ENCODE results near the gene MTARC1.

DNA sequence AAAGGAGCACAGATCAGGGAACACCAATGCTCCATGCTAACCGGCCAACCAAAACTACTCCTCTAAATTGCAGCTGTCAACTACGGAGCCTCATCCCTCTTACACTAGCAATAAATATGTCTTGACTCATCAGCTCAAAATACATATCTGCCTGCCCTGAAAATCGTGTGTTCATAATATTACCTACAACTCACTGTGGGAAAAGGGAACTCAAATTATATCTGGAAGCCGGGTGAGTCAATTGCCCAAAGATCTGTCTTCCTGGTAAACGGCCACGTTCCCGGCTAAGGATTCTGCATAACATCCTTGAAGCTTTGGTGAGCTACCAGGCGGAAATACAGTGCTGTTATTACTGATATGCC, 129.1 kb downstream of the PTPN14 start:
- PRO-cap, result no peak

DNA sequence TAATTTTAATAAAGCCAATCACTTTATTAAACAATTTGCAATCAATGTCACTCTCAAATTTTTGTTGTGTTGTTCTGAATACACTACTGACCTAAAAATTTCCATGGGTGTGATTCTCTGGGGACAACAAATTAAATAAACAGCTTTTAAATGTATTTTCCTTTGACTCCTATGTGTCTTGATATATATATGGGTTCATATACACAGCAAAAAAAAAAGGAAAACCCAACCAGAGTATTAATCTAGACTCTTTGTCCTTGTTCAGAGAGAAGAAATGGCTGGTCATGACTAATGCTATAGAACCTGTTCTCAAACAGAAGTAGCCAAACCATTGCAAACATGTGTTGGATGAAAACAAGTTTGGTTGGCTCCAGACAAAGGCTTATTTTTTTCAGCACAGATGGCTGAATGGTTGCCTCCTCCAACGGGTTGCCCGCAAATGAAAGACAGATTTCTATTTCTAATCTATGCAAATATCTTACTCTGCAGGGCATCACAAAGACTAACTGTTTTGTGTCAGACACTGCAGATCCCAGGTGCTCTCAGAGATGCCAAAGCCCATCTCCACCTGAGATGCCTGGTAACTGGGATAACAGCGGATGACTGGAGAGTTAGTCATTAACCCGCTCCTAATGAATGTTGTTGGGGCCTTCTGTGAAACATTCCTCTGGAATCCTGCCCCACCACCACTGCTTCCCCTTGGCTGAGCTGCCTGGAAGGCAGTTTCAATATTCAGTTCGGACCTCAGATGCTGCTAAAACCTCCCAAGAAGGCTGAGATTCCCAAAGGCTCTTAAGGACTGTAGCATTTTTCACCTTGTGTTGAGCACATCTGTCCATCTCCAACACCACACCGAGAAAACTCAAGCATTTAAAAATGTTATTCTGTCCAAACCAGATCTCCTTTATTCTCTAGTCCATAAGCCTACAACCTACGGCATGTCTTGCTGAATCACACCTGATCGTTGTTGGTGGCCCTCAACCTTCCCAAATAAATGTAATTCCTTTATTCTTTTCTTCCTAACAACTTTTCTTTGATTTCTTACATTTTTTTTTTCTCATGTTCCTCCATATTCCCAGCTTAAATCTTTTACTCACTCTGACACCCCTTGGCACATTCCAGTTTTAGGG, 104.5 kb downstream of the PTPN14 start:
- PRO-cap, result no peak

DNA sequence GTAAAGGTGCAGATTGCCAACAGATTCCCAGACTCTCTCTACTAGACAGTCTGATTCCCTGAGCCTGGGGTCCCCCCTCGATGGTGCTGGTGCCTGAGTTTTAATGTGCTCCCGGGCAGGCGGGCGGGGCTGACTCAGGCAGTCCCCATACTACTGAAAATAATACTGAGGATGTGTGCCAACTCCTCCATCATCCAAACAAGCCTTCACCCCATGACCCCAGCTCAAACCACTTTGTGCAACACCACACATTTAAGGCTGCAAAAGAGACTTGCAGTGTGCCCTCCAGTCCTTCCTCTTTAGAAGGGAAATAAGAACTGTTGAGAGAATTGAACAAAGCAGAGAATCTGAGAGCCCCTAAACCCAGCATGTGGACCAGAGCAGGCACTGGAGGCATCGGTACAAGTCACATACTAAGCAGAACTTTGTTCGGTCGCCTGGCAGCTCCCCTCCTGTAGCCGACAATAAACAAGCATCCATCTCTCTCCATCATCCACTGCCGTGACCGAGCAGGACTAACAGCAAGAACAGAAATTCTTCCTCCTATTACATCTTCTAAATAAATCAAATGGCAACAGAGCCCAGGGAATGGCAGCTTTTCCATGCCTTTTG, 36.8 kb downstream of the PTPN14 start:
- PRO-cap, result no peak

DNA sequence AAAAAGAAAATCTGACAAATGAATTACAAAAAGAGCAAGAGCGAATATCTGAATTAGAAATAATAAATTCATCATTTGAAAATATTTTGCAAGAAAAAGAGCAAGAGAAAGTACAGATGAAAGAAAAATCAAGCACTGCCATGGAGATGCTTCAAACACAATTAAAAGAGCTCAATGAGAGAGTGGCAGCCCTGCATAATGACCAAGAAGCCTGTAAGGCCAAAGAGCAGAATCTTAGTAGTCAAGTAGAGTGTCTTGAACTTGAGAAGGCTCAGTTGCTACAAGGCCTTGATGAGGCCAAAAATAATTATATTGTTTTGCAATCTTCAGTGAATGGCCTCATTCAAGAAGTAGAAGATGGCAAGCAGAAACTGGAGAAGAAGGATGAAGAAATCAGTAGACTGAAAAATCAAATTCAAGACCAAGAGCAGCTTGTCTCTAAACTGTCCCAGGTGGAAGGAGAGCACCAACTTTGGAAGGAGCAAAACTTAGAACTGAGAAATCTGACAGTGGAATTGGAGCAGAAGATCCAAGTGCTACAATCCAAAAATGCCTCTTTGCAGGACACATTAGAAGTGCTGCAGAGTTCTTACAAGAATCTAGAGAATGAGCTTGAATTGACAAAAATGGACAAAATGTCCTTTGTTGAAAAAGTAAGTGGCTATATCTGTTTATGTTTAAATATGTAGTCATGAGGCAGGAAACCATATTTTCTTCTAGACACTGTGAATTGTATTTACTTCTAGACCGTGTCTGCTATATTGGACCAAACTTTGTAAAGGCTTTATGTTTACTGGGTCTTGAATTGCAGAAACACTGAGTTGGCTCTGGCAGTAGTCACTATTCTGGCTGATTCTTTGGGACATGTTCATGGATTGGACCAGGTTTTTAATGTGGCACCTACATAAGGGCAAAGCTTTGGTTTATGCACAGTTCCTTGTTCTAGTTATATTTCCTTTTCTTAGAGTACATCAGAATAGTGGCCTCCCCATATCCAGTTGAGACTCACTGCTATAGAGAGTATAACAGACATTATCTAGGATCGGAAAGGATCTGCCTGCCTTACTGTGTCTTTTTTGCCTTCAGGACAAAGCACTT, 44.1 kb downstream of the CENPF start:
- PRO-cap, result no peak

- PRO-cap, result no peak
These were observed 23.8 kb upstream of the KCTD3 start for GRCh38 chr1:215543161-215543839.

GRCh38 chr1:215618658-215619421, 51.7 kb downstream of the KCTD3 start:
- PRO-cap, result no peak

DNA sequence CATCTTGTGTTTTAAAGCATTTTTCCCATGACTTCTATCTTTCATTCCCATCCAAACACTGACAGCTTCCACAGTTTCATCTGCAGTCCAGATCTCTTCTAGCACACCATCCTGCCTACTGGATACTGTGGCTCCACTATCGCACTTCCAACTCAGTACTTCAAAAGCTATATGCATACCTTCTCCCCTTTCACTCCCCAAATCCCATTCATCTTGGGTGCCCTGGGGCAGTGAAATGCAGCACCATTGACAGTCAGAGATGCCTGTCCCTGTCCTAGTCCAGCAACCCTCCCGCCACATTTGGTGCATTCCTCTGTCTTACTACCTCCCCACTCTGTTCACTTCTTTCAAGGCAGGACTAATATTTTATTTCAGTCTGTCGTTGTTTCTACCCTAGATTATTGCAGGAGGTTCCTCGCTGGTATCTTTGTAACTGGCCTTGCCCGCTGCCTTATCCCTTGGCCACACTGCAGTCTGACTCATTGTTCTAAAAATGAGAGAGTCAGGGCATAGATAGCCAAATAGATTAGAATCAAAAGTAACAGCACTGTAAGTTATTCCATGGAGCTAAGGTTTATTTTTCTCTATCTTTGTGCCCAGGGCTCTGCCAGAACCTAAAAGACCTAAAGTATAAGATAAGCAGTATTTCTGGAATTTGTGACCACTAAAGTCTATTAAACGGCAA, 96.7 kb downstream of the ESRRG start:
- PRO-cap, result no peak

GRCh38 chr1:217456017-217456706, 174.7 kb downstream of the GPATCH2 start:
- PRO-cap, result no peak

DNA sequence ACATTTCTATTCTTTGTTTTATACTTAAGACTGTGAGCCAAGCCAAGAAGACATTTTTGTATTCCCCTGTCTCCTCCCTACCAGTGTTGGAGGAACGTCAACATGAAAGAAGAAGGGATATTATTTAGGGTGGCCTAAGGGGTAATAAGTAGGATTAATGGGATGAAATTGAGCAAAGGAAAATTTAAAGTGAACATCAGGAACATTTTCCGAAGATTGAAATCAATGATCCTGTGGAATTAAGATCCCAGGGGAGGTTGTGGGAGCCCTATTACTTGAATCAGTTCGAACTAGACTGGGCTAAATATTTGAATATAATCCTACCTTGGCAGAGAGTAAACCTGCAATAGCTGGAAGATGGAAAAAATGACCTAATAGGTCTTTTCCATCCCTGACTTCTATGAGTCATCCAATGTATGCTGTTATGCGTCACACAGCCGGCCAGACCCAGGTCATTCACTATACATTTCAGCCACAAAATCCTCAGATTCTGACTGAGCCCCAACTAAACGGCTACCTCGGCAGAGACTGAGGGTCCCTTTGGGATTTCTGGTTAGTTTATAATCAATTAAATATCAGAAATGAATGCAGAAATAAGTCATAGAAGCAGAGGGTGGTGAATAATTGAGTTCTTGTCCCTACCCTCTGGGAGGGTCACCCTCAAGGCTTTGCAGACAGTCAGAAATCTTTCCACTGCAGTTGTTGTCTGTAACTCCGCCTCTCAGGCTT, 240.3 kb downstream of the TGFB2 start:
- PRO-cap, result no peak

DNA sequence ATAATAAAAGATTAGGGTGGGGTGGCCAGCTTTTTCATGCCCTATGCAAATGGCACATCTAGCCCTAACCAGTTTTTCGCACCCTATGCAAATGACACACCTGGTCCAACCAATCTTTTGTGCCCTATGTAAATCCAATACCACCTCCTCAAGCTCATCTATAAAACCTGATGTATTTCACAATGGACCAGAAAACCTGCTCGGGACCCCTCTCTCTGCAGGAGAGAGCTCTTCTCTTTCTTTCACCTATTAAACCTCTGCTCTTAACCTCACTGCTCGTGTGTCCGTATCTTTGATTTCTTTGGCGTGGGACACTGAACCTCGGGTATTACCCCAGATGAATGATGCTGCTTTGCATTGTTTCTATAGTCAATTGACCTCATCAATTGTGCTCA, 93.9 kb downstream of the SLC30A10 start:
- PRO-cap, result no peak

DNA sequence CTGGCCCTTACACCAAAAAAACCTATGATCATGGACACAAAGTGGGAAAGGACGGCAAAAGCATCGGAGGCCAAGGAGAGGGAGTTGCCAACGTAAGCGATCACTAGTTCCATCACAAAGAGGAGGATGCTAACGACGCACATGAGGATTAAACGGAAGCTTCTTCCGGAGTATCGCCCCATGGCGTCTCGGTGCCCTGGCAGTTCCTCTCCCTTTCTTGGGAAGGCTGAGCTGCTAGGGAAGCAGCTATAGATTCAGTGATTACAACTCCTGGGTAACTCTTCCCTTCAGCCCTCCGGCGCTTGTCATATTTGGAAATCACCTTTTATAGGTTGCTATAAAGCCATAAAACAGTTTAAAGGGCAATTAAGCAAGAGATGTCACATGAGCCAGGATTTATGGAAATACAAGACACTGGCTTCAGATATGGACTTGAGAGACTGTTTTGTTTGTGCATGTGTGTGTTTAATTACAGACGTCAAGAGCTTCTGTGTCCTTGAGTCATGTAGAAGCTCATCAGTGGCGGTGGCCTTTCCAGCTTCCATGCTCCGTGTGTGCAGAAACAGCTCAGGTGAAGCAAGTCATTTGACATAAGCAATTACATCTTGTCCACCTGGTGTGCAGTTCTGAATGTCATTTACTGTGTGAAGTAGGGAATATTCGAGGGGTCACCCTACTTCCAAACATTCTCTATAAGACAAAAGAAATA, 30.6 kb upstream of the SLC30A10 start:
- PRO-cap, result no peak

- PRO-cap, result no peak
These were observed 25.0 kb downstream of the IARS2 start for GRCh38 chr1:220118796-220119464.

DNA sequence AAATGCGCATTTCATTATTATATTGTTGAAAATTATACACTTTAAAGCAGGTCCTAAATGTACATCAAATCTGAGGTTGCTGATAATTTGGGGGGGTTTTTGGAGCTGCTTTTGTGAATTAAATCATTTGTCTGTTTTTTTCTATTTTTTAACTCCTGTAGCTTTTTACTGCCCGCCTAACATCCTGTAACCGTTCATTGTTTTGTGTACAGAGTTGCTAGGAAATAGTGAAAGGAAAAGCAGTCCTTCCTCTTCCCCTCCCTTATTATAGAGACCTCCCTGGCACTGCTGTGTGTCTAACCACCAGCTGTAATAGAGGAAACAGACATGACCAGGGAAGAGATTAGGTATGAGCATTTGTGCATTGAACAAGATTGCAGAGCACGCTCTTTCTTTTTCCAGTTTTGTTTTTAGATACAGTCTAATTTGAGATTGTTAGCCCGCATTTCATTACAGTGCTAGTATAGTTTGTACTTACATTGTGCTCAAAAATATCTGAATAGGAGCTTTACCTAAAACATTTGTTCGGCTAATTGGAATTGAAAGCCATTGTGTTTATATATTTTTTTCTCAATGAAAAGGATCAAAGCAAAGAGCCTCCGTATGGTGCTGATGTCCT, 43.5 kb downstream of the IARS2 start:
- PRO-cap, result no peak

GRCh38 chr1:220264652-220264894, 7.7 kb downstream of the RAB3GAP2 start:
- PRO-cap, result no peak

DNA sequence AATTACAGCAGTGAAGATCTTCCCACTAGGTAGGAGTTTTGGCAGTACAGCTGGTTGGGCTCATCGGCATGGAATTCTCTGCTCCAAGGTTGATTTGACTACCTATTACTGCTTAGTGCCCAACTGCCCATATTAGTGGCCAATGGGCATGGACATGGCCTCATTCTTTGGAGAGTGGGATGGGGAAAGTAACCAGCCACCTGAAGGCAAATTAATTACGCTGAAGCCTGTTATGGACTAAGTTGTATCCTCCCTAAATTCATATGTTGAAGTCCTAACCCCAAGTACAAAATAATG, 88.6 kb upstream of the RAB3GAP2 start:
- PRO-cap, result no peak

DNA sequence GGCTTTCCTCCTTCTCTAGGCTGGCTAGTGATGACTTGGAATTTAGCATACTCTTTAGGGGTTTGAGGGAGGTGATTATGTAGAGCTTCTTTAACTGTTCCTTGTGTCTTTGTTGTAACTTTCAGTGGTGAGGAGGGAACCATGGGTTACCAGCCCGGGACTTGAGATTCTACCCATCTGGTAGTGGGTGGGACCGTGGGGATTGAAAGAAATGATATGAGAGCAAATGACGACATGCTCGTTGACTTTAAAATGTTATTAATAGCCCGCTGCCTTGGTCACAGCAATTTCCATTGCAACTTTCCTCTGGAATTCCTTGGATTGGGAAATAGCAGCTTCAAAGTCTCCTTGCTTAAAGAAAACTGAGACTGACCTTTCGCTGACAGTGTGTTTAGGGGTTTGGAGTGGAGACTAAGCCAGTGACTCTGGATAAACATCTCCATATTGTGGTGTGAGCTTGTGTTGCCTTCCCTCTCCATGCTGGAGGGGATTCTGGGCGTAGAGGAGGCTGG, 44.3 kb upstream of the MARK1 start:
- PRO-cap, result no peak

GRCh38 chr1:220528515-220529495, 869 bp downstream of the MARK1 start:
- PRO-cap, result unidirectional peak, minus-strand start at chr1:220528590

DNA sequence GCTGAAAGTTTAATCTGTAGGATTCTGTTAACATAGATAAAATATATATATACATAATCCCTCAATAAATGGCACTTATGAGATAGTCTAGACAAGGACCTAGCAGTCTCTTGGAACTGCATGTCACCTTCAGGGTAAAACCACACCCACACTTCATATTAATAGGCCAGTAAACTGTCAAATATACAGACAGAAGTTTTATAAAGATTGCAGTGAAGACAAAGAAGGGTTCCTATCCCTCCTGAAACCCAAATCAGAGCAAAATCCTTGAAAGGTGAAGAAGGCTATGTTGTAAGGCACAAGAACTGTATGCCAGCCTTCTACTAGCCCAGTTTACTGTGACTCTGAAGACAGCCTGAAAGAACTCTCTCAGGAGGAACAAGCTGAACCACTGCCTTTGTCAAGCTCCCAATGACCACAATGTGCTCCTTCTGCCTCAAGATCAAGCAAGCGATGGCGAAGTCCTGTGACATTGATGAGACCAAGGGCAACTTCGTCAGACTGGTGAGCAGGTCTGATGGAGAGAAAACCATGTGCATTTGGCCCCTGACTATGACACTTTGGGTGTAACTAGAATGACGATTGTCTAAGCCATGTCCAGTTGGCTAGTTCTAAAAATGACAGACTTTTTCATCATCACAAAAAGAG, 60.9 kb downstream of the MARK1 start:
- PRO-cap, result no peak

DNA sequence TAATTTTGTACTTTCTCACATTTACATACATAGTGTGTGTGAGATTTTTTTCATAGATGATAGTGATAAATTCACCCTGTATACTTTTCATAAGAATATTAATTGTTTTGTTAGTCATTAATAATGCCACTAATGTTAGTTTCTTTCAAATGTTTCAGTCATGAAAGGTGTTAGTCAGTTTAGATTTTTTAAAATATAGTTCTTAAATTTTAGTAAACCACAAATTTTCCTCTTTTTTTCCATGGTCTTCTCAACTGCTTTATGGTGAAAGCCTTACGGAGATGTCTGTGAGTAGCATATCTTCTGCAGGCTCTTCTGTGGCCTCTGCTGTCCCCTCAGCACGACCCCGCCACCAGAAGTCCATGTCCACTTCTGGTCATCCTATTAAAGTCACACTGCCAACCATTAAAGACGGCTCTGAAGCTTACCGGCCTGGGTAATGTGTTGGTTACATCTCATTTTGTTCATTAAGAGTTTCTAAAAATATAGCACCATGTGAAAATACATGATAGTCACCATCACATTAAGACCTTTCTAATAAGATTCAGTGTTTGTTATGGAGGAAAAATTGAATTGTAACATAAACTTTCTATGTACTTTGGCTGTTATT, 38.3 kb upstream of the C1orf115 start:
- PRO-cap, result no peak

DNA sequence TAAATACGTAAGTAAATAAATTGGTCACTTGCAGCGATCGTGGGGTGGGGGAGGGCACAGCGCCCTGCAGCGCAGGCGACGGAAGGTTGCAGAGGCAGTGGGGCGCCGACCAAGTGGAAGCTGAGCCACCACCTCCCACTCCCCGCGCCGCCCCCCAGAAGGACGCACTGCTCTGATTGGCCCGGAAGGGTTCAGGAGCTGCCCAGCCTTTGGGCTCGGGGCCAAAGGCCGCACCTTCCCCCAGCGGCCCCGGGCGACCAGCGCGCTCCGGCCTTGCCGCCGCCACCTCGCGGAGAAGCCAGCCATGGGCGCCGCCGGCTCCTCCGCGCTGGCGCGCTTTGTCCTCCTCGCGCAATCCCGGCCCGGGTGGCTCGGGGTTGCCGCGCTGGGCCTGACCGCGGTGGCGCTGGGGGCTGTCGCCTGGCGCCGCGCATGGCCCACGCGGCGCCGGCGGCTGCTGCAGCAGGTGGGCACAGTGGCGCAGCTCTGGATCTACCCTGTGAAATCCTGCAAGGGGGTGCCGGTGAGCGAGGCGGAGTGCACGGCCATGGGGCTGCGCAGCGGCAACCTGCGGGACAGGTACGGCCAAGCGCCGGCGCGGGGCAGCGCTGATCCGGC, at the start of gene MTARC1:
Gene MTARC1, plus strand, starts transcription at position 273 of the 618 bp plus-strand sequence.
- PRO-cap, result no peak

Measured in colic lymph node (tissue), 1 donor.